ENCODE measurements around a stretch of chr2.

GRCh38 chr2:3656754-3657097 lies 1.3 kb upstream of the ALLC start:
- PRO-cap: bidirectional peak, plus-strand start at chr2:3656989, minus-strand start at chr2:3656960

DNA sequence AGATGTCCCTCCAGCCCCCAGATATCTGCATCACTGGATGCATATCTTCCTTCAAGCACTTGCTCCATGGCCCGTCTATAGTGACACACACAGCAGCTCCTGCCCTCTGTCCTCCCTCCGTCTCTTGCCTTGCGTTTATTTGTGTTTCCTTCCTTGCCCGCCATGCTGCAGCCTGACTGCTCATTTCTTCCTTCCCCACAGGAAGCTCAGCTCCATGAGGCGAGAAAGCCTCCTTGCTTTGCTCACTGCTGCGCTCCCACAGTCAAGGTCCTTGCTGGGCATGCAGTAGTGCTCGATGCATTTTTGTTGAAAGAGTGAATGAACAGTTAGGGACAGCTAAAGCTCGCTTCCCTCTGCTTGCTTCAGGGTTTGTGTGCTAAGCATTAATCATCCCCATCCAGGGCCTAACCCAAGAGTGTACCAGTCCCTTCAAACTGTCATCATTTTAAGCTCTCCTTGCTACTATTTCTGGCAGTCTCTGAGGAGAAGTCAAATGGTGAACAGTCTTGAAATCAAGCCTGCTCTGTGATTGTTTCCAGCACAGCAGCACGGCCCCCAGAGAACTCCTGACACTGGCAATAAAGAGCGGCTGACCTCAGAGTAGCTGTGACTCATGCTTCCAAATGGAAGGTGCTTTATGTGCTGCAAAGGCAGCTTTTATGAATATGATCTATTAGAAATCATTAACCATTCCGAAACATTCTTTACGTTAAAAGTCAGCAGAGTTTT lies 171.7 kb upstream of the SOX11 start:
- PRO-cap: unidirectional peak, minus-strand start at position 568 of the sequence

DNA sequence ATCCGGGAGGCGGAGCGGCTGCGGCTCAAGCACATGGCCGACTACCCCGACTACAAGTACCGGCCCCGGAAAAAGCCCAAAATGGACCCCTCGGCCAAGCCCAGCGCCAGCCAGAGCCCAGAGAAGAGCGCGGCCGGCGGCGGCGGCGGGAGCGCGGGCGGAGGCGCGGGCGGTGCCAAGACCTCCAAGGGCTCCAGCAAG lies 732 bp downstream of the SOX11 start:
- PRO-cap: no peak

DNA sequence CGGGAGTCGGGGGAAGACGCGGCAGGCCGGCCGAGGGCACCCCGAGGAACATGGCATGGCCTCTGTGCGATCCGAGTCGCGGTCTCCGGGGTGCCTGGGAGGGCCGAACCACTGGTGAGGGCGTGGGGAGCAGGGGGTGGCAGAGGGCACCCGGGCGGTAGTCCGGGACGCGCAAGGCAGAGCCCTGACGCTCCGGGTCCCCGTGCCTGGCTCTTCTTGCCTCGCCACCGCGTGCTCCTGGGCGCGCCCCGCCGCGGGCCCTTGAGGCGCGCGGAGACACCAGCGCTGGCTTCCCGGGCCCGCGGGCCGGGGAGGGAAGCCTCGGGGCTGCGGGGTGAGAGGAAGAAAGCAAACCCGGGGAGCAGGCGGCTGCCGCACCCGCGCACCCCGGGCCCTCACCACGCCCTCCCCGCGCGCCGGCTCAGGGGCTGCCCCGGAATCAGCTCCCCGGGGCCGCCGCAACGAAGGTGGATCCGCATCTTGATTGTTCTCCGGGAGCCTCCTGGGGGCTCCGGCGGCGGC lies 4.3 kb downstream of the SOX11 start:
- PRO-cap: bidirectional peak, plus-strand start at position 160 of the sequence, minus-strand start at position 85 of the sequence

GRCh38 chr2:5915209-5915776 lies 223.1 kb downstream of the SOX11 start:
- PRO-cap: no peak

DNA sequence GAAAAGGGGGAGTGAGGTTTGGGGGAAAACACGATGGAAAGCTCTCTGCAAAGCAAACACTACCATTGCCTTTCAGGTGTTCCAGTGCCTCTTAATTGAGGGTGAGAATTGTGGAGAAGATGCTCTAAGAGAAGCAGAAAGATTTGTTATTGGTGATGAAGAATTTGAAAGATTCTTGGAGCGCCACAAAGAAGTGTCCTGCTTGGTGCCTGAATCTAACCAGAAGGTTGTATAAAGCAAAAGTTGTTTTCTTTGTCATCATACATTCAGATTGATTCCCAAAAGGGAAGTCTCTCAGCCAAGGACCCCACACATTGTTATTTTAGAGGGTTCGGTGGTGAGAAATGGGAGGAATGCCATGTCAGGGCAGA lies 12.5 kb downstream of the RSAD2 start:
- PRO-cap: no peak

GRCh38 chr2:6942959-6943648 lies 25.9 kb downstream of the RNF144A start:
- PRO-cap: no peak

DNA sequence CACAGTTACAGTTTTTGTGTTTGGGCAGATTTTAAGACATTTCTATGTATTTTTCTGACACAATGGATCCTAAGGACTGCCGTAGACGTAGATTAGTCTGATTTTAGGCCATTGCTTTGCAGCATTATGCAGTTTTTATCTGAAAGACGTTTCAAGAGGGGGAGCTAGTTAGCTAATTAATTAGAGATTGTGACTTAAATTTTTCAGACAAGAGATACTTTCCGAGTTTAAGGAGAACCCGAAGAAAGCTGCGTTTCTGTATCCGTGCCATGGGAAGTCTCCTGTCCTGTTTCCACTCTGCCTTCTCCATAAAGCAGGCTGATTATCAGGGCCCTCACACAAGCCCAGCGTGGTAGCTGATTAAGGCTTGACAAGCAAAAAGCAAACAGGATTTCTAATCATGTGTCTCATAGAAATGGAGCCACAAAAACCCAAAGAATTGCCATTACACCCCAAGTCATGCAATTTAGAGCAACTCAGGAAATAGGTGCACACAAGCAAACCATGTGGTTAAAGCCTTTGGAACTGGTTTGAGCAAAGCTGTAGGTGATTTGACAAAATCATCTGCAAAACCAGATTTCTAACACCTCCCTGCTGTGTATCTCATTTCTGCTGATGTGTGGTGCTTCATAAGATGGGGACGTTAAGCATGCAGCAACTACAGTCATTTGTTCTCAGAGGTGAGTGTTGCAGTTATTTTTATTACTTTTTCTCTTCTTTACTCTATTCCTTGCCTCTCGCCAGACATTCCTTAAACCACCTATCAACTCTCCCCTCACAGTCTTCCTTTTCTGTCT lies 808.2 kb downstream of the RNF144A start:
- PRO-cap: no peak

GRCh38 chr2:8135223-8135731 lies 546.6 kb upstream of the ID2 start:
- PRO-cap: no peak

GRCh38 chr2:8329883-8330398 lies 351.9 kb upstream of the ID2 start:
- PRO-cap: no peak

DNA sequence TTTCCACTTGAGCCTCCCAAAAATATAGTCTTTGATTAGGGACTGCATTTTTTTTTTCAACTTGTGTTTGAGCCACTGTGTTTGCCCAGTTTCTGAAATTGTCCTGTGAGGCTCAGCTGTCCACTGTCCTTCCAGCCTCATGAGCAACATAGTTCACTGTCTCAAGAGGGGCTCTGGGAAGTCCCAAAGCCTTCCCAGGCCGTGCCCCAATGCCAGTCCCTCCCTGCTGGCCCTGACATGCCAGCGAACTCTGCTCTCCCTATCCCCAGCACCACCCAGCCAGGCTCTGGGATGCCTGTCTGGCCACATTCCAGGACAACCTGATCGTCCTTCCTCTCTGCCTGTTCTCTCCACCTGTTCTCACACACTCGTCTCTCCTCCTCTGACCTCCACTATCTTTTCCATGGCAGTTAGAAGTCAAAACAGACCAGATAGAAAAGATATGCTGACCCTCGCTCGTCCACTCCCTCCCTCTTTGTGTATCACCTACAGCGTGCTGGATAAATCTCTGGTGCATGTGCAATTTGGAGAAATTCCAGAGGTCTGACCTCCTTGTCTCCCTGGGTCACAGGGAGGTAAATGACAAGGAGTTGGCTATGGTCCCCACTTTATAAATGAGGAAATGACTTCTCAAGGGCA lies 277.9 kb upstream of the ID2 start:
- PRO-cap: no peak

DNA sequence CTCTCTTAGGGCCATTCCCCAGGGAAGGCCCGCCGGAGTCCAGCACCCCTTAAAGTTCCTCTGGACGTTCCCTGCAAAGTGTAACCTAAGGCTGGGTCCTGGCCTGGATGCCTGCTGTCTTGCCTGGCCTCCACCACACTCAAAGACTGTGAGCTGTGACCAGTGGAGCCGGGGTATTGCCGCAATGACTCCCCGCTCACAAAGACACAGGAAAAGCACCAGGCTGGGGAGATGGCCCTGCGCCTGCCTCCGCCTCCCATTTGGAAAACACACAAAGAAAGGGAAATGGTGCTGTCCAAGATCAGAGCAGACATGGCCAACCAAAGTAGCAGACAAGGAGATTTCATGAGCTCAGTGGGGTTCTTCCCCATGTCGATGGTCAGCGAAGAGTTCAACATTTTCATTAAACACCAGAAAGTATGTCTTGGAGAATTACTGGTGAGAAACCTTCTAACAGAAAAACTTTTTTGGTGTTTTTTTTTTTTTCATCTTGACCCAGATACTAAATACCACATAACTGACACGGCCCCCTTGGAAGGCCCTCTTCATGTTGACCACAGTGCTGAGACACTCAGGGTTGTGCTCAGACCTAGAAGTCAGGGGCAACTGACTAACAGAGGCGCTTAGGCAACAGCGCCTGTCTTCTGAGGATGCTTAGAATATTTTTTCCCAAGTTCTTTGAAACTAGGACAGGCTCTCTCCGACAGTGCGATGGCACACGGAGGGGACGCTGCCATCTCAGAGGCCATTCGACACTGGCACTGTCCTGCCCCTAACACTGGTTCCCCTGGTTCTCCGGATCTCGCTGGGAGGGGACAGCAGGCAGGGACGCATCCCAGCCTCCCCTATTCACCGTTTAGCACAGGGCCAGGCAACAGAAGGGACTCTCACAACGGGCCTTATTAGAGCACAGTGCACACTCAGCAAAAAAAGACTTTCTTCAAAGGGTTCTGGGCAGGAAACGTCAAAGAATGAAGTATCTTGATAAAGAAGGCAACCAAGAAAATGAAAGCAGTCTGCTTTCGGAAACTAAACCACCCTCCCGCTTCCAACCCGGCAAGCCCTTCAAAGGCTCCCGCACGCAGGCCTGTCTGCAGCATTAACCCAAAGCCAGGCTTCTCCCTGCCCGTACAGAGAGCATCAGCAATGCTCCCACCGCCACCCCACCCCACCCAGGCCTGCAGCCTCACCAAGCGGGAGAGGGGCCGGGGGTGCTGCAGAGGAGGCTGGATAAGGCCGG lies 226.2 kb upstream of the ID2 start:
- PRO-cap: no peak

DNA sequence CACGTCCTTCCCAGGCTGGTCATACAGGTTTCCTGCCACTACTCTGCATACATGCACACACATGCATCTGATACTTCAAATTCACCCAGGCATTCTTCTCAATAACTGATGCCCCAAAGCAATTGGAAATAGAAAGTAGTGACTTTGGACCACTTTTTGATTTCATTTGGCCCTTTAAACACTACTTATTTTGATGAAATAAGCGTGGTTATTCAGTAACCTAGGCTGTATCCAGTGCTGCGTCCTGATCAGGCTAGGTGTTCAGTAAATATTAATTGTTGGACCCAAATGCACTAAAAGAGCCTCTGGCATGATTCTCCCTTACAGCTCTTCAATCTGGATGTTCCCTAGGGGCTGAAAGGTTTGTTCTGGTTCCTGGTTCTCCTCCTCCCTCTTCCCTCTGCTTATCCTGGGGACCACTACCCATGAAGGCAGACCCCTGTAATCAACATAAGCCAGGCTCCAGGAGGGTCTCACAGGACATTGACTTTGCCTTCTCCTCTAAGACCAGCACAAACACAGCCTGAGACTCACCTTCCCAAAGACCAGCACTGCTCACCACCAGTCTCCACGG lies 222.7 kb upstream of the ID2 start:
- PRO-cap: no peak

DNA sequence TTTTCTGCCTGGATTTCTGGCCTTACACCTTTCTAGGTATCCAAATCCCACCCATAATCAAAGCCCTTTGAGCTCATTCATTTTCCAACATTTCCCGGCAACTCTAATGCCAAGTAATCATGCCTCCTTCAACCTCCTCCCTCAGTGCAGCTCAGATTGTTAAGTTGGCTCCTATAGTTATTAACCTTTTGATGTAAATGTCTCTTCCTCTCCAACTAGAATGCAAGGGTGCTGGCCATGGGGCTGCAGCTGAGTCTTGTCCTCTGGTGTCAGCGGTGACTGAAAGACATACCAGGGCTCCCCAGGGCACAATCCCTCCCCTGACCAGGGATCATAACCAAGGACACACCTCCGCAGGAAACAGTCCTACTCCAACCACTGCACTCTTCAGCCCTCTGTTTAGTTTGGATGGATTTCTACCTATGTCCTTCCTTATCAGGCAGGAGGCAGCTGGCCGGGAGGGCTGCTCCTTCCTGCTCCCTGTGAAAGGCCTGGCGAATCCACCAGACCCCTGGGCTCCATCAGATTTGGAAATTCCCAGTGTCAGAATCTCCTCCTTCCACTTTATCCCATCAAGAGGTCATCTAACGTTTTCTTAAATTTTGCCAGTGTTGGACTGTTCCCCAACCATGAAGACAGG lies 185.3 kb upstream of the ID2 start:
- PRO-cap: no peak

GRCh38 chr2:8535684-8536353 lies 146.0 kb upstream of the ID2 start:
- PRO-cap: no peak

- PRO-cap: bidirectional peak, plus-strand start at chr2:8543692, minus-strand start at chr2:8543544; bidirectional peak, plus-strand start at chr2:8543918, minus-strand start at chr2:8543778
Measured at GRCh38 chr2:8542983-8544201, 138.5 kb upstream of the ID2 start.

GRCh38 chr2:8553597-8554179 lies 128.2 kb upstream of the ID2 start:
- PRO-cap: no peak

DNA sequence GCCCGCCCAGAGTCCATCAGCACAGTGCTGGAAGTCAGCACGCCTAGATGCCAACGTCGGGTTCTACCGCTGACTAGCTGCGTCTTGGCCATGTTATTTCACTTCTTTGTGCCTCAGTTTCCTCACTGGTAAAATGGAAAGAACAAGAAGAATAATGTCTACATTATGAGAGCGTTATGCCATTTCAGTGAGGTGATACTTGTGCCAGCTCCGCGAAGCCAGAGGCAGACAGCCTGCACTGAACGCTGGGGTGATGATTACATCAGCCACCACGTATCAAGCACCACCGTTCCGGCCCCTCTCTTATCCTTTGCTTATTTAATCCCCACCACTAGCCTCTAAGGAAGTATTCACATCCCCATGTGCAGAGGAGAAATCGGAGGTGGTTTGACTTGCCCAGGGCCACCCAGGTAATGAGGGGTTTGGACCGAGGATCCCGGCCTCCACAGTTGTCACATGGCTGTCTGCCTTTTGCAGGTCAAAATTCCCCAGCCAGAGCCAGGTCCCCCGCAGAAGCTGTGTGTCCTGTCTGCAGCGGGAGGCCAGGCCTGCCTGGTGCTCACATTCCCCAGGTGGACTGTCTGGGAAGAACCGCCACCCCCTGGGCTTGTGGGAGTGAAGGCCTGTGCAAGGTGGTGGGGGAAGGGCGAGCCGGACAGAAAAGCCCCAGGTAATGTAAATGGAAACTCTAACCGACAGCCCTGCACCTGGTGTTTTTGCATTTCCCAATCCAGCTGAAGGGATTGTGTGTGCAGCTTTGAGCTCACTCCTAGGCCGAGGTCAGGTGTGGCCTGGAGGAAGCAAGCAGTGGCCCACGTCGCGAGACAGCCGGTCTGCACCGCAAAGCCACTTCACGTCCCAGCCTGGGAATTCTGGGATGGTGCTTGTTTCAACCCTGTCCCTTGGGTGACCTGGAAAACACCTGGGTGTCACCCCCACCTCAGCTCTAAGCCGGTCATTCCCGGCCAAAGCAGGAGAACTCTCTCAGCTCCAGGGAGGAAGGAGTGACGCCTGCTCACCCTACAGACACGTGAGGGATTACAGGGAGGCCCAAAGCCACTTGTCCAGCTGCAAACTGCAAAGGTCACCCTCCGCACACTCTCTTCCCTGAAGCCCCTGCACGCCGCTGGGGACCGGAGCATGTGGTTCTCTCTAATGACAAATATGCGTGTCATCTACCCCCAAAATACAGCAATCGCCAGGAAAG lies 108.4 kb upstream of the ID2 start:
- PRO-cap: no peak

DNA sequence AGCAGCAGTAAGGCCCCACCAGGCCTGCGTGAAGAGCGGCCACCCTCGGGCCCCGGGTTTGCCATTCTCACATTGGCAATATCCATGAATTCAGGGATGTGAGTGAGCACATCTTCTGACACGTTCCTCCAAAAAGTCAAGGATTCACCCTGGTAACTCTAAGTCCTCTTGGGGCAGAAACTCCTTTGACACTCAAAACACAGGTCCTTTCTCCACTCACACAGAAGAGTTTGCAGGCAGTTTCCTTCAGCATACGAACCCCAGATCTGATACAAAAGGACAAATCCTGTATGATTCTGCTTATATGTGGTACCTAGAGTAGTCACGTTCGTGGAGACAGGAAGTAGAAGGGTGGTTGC lies 16.6 kb upstream of the ID2 start:
- PRO-cap: no peak

DNA sequence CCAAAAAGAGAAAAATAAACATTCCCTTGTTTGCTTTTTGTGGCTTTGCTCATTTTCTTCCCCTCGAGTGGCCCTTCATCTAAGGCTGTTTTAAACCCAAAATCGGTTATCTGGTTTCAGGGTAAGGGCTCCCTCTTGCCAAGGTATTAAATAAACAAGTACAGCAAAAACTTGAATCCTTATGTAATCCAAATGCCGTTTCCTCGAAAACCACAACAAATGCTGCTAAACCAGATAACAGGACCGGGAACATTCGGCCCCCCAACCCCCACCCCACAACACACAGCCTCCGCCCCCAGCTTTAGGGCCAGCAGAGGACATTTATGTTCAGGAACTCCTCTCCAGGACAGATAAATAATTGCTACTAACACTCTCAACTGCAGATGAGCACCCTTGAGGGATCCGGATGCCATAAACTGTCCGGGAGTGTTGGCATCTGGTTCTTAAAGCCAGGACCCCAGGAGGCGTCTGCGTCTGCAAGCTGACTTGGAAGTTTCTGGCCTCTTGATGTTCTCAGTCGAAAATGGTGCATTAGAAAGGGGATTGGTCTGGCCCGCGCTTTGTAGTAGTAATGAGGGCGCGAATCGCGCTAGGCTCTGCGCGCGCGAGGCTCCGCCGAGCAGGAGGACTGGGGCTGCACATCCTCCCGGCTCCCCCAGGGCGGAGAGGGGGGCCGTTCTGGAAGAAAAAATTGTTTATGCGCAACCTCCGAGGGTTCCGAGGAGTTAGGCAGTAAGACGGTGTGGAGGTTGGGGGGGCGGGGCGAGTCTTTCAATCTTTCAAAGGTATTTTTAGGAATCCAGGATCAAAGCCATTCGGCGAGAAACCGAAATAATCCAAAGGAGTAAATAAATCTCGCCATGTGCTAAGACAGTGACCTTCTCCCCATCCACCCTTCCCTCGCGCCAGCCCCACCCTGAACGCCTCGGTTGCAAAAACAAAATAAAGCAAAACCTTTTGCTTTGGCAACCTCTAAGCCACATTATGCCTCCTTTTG lies 3.9 kb upstream of the ID2 start:
- PRO-cap: bidirectional peak, plus-strand start at position 513 of the sequence, minus-strand start at position 524 of the sequence

Measured in SEM (cell line).